Rectum (tissue), 1 donor: Measurements from ENCODE around the gene FOXD3.

GRCh38 chr1:59892797-59893381 is 33.7 kb downstream of the CYP2J2 start:
- PRO-cap, result unidirectional peak, plus-strand start at chr1:59893112

- PRO-cap, result no peak
Observed at GRCh38 chr1:59967096-59967725, 40.6 kb upstream of the CYP2J2 start.

- PRO-cap, result no peak
Observed at GRCh38 chr1:60911723-60912387, 170.5 kb upstream of the NFIA start.

- PRO-cap, result no peak
Observed at GRCh38 chr1:60983688-60984336, 98.5 kb upstream of the NFIA start.

GRCh38 chr1:61450240-61451263 is 274.4 kb downstream of the TM2D1 start:
- PRO-cap, result no peak

DNA sequence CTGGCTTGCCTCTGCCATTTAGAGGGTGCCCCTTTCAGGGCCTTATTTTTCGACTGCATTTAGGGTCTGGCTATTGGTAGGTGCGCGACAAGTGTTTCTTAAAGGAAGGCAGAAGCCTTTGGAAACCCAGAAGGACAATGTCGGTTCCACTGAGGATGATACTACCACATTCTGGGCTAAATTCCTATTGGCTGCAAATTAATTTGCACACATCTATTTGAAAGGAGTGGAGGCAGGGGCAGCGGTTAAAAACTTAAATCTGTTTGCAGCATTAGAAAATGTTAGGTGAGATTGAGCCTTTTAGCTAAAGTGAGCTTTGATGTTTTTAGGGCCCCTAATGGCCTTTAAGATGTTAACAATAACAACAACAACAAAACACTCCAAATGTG is 1.1 kb downstream of the PATJ start:
- PRO-cap, result no peak

DNA sequence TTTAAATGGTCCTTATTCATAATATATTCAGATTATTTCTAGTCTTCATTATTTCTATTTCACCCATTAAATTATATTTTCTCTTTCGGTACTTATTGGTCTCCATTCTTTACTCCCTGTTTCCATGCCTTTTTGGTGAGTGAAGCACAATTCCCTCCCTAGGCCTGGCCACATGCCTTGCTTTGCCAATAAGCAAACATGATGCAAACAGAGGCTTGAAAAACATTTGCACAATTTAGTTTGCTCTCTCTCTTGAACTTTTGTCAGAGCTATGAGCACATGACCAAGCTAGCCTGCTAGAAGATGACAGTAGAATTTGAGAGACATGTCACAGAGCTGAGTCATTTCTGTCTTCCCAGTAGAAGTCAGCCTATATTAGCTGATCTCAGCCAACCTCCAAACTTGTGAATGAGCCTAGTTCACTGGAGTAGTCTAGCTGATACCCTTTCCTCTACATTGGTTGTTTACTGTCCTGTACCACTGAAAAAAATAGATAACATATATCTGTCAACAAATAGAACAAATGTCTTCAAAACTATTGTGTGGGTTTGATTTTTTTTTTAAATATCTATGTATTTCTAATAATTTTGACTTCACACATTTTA is 24.6 kb downstream of the ANGPTL3 start:
- PRO-cap, result no peak

GRCh38 chr1:62725891-62726275 is 37.7 kb upstream of the DOCK7 start:
- PRO-cap, result no peak

GRCh38 chr1:62784344-62785131 is 606 bp downstream of the ATG4C start:
- PRO-cap, result no peak

DNA sequence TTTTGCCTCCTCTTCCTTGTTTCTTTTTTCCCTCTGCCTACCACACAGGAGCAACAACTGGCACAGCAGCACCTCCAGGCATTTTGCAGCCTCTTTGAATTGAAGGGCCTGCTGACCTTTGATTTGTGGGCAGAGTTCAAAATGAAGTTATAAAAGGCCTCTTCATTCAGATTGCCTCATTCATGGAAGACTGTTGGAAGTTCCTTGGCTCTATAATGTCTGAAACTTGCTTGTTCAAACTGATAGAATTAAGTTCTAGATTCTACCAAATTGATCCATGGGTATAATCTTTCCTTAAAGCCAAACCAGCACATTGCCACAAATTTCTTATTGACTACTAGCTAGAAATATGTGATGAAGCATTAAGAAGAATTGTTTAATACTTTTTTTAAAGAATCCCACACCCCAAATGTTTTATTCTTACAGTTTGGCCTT is 44.5 kb upstream of the FOXD3 start:
- PRO-cap, result no peak

DNA sequence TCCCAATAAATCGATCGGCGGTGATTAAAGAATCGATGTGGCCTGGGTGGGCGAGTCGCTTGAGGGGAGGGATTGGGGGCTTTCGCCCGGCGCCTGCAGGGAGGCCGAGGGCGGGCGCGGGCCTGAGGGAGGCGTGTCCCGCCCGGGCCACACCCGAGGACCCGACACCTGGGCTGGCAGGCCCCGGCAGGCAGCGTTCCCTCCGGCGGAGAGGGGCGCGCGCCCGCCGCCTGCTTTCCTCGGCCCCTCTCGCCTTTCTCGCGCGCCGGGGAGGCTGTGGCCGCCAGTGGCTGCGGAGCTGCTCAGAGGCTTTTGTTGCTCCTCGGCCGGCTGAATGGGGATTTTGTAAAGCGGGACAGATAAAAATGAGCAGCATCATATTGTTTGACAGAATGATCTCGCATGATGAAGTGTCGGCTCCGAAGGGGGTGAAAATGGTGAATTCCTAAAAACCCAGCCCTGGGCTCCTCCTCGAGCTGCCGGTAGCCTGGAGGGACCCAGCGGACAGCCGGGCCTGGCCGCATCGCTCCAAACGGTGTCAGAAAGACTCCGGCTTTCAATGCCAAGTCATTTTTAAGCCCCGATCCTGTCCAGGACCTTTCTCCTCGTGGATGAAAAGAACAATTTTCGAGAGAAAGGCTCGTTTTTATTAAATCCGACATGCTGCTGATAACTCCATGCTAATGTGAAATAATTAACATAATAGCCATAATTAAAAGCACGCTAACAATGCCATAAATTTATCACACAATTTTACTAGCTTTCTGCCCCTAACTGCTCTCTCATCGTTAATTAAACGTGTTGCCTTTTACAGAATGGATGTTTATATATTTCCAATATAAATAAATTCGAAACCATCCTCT is 4.8 kb upstream of the FOXD3 start:
- PRO-cap, result no peak

- PRO-cap, result bidirectional peak, plus-strand start at chr1:63322215, minus-strand start at chr1:63322175; bidirectional peak, plus-strand start at chr1:63322571, minus-strand start at chr1:63322447; unidirectional peak, plus-strand start at chr1:63322822
Observed at GRCh38 chr1:63321770-63322932, at the start of gene FOXD3. Gene FOXD3 (plus strand): TSS chr1:63322567.

GRCh38 chr1:63326088-63326439 is 3.7 kb downstream of the FOXD3 start:
- PRO-cap, result no peak

- PRO-cap, result no peak
Observed at GRCh38 chr1:63547460-63548435, 24.4 kb downstream of the EFCAB7 start.

- PRO-cap, result no peak
Observed at GRCh38 chr1:63780789-63781360, 7.1 kb downstream of the ROR1 start.

- PRO-cap, result no peak
Observed at GRCh38 chr1:63808233-63808863, 34.5 kb downstream of the ROR1 start.

DNA sequence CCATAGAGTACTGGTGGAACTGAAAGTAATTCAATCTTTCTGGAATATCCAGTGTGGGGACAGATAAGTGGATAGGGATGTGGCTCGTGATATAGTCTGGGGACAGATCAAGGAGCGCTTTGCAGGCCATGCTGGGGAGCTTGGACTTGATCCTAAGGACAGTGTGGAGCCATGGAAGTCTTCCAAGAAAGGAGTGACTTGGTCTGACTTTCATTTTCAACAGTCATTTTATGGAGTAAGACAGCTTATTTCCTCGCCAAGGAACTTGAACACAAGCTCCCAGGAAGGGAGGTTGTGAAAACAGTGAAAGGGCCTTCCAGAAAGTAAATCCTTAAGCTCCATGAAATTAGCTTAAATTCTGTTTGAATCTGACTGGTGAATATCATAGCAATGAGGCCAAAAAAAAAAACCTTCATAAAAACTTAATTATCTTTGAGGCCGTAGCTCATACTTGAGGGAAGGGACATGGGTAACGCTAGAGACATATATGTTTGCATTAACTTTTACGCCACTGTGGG is 55.9 kb downstream of the ROR1 start:
- PRO-cap, result unidirectional peak, plus-strand start at position 268 of the sequence

DNA sequence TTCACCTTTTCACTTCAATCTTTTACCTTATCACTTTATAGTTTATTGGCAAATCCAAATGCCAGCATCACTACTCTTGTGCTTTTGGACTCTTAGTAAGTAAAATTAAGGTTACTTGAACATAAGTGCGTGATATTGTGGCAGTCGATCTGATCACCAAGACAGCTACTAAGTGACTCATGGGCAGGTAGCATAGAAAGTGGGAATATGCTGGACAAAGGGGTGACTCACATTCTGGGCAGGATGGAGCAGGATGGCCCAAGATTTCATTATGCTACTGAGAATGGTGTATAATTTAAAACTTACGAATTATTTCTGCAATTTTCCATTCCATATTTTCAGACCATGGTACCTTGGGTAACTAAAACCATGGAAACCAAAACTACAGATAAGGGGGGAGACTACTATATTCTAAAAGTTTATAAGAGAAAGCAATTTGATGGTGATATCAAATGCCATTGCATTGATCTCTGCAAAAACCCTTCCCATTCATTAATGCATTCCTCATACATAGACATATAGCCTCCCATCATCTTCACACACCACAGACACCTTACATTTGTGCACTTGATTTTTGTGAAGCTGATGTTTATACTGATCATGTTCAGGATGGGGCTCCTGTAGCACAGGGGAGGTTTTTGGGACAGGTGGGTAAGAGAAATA is 120.3 kb downstream of the ROR1 start:
- PRO-cap, result no peak

GRCh38 chr1:64021356-64021853 is 182.0 kb upstream of the UBE2U start:
- PRO-cap, result no peak

DNA sequence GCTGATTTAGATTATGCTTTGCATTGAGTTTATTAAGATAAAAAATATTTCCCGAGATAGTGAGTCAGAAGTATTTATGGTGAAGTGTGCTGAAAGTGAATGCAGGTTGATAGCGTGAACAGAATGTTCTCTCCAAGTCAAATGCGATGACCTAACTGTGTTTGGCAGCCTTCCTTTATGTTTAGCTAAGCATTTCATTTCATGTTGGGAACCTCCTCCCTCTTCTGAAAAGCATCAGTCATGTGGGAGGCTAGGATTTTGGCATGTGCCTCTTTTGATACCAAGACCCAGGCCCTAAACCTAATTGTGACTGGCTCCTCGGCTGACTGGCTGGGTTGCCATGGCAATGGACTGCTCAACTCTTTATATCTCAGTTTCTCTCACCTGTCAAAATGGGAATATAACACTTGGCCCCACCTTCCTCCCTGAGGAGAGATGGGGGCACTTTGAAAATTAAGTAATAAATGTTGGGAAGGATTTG is 160.6 kb upstream of the UBE2U start:
- PRO-cap, result no peak